Measurements from ENCODE around the gene MAFG.

DNA sequence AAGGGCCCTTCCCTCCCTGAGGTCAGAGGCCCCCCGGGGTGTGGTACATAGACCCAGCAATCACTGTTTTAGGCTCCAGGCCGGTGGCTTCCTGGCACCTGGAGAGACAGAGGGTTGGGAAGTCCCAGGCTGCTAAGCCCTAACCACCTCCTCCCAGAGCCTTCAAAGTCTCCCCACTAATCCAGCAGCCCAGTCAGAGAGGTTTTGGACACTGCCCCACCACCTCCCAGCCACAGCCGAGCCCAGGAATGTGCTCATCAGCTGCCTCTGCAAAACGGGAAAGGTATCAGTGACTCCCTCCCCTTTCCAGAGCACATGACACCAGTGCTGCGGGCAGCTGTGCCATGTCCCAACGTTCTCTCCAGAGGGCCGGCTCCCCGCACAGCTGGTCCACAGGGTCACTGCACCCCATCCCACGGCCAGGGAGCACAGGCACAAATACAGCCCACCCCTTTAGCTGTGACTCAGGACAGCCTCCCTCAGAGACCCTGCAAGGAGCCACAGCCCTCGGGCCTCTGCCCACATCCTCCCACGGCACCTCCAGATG lies 5.9 kb upstream of the PPP1R27 start:
- PRO-cap, result no peak

GRCh38 chr17:81842972-81843381 lies 8.1 kb upstream of the PPP1R27 start:
- PRO-cap, result no peak

DNA sequence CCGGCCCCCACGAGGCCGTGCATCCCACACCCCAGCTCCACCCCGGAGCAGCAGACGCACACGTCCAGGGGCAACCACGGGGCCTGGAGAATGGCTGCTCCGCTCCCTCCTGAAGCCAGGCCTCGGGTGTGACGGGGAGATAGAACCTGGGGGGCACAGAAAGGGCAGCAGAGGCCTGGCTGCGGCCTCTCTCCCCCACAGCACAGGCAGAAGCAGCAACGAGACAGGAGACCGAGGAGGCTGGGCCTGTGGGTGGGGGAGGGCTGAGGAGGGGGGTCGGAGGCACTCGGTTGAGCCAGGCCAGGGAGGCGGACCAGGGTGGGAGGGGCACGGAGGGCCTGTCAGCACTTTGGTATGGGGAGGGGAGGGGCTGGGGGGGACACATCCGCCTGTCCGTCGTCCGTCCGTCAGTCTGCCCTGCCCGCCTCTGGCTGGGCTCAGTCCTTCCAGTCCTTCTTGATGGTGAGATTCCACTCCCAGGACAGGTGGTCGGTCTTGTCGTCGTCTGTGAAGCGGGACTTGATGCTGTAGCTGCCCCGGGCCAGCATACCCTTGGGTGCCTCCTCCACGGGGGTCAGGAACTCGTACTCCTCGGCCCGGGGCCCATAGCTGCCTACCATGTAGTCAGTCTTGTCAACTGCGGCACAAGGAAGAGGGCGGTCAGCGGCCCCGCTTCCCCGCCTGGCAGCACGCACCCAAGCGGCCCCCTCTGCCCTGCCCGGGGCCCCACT lies 2.5 kb downstream of the ARHGDIA start:
- PRO-cap, result bidirectional peak, plus-strand start at position 410 of the sequence, minus-strand start at position 304 of the sequence

- PRO-cap, result unidirectional peak, plus-strand start at chr17:81870263
Observed at GRCh38 chr17:81869170-81870318, 1.6 kb downstream of the ARHGDIA start.

DNA sequence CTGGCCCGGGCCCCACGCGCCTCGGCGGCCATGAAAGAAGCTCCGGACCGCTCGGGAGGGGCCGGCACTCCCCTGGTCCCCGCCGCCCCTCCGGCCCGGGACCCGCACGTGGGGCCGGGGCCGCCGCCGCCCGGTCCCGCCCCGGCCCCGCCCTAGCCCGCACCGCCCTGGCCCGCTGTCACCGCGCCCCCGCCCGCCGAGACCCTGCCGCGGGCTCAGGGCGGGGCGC lies 267 bp downstream of the ARHGDIA start:
- PRO-cap, result no peak

- PRO-cap, result no peak
Observed at GRCh38 chr17:81923820-81924587, 3.5 kb downstream of the MAFG start.

GRCh38 chr17:81927481-81928215 lies at the start of gene MAFG:
TSS of gene MAFG (minus strand) at chr17:81927735.
- PRO-cap, result unidirectional peak, minus-strand start at chr17:81927670; unidirectional peak, minus-strand start at chr17:81927735

DNA sequence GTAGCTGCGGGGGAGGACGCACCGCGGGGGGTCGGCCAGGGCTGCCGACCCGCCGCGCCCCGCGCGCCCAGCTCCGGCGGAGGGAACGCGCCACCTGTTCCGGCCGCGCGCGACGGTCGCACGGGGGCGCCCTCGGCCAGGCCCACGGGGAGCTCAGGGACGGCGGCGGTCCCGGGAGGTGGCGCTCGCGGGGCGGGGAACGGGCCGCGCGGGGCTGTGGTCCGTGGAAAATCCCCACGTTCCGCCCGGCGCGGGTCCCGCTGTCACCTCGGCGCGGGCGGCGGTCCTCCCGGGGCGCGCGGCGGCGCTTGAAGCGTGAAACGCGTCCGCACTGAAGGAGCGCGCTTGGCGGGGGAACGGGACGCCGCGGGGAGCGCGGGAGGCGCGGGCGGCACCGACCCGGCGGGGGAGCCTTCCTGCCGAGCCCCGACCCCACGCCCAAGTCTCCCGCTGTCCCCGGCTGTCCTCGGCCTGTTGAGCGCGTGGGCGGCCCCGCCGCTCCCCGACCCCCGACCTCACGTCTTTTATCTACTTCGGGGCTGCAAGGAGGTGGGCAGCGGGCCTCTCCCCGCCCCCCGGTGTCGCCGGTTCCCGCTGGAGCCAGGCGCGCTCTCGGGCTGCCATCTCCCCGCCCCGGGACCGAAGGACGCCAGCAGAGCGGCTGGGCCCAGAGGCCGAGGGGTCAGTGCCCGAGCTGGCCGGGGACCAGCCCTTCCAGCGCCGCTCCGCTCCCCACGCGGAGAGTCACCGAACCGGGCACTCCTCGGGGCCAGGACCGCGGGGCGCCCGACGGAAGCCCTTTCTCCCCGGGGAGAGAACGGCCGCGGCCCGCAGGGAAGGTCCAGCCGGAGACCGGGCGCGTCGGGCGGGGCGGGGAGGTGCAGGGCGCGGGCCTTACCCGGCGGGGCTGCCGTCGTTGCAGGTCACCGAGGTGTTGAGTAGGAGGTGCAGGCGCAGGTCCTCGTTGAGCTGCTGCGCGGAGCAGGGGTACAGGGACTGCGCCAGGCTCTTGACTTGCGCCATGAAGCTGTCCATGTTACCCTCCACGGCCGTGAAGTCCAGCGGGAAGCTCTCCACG lies 959 bp downstream of the NOTUM start:
- PRO-cap, result no peak

- PRO-cap, result no peak
Observed at GRCh38 chr17:81991484-81992739, 14.5 kb downstream of the ASPSCR1 start.

DNA sequence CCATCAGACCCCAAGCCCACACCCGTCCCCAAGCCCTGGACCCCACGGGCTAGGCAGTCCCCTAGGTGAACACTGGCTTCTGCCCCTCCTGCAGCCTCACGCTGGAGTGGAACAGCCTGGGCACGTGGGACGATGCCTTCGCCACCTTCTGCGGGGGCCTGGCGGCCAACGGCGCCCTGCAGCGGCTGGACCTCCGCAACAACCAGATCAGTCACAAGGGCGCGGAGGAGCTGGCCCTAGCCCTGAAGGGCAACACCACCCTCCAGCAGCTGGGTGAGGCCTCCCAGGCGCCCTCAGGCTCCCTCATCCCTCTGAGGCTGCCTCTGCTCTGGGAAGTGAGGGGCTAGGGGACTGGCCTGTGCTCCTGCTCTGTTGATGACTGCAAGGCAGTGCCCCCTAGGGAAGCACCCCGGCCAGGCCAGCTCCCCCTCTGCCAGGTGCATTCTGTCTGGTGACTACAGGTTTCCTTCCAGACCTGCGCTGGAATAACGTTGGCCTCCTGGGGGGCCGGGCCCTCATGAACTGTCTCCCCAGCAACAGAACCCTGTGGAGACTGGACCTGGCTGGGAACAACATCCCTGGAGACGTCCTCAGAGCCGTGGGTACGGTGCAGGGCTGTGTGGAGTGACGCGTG lies 1.9 kb downstream of the LRRC45 start:
- PRO-cap, result no peak

DNA sequence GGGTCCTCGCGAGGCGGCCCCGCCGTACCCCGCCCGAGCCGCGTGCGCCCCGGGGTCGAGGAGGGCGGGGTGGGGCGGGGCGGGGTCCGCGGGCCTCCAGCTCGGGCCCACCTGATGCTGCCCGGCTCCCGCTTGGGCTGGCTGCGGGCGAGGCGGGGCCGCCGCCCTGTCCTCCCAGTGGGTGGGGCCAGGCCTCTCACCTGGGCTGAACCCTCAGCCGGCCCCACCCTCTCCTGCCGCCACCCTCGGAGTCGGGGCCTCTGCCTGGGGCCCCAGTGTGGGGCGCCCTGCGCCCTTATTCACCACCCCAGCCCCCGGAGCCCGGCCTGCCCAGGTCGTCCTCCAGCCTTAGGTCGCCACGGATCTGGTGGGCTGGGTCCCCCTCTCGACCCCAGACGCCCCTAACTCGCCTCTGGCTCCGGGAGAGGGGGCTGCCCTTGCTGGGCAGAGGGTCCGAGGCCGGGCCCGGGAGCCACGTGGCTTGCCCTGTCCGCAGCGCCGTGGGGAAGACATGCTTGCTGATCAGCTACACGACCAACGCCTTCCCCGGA lies 488 bp downstream of the RAC3 start:
- PRO-cap, result no peak

DNA sequence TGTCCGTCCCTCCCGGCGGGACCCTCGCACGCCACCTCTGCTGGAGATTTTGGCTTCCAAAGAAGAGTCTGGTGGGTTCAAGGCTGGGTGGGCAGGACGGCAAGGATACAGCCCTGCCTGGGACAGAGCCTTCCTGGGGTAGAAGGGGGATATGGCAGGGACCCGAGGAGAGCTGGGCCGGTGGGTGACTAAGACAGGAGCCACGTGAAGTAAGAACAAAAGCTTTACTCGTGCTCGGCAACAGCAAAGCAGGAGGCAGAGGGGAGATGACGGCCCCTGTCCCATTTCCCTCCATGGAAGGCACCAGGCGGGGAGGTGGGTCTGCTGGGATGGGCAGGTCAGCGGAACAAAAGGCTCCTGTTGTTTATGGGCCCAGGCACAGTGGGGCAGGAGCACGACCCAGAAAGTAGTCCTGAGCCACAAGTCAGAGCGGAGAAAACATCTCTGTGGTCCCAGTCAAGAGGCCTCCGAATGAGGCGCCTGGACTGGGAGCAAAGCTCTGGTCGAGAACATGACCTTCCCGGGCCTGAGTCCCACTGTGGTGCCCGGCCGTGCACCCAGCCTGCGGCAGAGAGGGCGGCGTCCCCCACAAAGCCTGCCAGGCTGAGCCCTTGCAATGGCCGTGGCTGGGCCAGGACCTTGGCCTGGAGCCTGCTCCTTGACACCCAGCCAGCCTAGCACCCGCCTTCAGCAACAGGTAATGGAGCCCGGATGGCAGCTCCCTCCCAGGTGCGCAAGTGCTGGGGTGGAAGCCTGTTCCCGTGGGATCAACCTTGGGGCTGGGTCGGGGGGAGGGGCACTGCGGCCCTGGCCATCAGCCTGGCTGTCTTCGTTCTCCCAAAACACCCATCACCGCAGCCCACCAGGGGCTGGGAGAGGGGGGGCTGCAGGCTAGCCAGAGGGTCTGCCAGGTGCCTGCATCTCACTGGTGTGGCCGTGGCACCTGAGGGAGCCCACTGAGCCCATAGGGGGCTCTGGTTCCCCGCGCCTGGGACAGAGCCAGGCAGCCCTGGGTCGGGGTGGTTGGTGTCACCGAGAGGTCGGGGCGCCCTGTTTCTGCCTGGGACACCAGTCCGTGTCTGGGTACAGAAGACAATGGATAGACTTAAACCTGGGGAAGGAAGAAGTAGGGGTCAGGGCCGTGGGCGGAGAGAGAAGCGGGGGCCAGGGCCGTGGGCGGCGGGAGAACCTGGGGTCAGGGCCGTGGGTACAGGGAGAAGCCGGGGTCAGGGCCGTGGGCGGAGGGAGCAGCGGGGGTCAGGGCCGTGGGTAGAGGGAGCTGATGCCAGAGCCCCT lies 3.5 kb downstream of the RFNG start:
- PRO-cap, result no peak

DNA sequence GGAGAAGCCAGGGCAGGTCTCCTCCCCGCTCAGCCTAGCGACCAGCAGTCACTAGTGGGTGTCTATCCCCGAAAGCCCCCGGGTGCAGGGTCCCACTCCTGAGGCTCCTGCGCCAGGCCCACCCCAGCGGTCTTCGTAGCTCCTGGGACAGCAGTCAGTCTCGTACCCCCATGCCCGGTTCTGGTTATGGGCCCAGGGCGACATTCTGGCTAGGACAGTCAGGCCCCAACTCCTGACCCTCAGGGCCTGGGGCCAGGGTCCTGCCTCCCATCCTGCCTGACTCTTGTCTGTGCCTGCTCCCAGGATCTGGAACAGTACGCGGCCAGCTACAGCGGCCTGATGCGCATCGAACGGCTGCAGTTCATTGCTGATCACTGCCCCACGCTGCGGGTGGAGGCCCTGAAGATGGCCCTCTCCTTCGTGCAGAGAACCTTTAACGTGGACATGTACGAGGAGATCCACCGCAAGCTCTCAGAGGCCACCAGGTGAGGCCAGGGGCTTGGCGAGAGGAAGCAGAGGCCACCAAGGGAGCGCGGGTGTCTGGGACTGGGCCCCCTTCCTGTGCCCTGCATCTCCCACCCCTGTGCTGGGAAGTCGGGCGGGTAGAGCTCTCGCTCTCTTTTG lies 2.0 kb downstream of the GPS1 start:
- PRO-cap, result no peak

- PRO-cap, result no peak
Observed at GRCh38 chr17:82056468-82057114, 4.9 kb downstream of the GPS1 start.

GRCh38 chr17:82077829-82078871 lies 12.5 kb upstream of the DUS1L start:
- PRO-cap, result no peak

- PRO-cap, result no peak
Observed at GRCh38 chr17:82081911-82083127, 15.7 kb downstream of the FASN start.

GRCh38 chr17:82085545-82085997 lies 12.5 kb downstream of the FASN start:
- PRO-cap, result no peak

DNA sequence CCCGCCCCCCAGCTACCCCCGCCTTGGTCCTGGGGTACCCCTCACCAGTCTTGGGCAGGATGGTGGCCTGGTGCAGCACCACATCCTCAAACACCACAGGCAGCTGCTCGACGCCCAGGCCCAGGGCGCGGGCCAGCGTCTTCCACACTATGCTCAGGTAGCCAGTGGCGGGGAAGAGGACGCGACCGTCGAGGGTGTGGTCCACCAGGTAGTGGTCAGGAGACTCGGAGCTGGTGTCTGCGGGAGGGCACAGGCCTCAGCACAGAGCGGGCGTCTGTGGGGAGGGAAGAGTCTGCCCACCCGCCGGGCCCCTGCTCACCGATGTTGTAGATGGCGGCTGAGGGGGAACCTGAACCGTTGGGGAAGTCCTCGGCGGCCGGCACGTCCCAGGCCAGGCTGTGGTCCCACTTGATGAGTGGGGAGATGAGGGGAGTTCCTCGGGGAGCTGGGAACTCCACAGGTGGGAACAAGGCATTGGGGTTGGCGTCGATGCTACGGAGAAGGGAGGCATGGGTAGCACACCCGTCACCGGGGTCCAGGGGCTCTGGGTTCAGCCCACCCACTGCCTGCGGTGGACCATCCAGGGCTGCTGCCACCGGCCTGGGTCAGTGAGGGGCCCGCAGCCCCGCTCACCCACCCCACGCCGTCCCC lies 9.8 kb downstream of the FASN start:
- PRO-cap, result no peak

- PRO-cap, result no peak
Observed at GRCh38 chr17:82112817-82113660, 15.0 kb upstream of the FASN start.

- PRO-cap, result no peak
Observed at GRCh38 chr17:82153942-82154305, 55.9 kb upstream of the FASN start.

All from colic lymph node (tissue), 1 donor.